HT1080 (cell line): ENCODE measurements around the gene FAM43A.

DNA sequence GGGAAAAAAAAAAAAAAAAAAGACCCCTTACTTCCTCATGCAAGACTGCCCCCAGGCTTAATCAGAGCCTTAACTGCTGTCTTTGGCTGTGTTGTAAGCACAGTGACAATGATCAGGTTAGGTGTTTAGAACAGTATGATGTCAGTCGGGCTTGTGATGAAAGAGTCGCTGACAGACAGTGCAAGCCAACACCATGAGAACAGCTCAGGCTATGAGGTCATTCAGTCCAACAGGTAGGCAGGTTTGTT, 23.6 kb upstream of the HES1 start:
RAMPAGE:
- cytosol, long total RNA, result no peak
- long total RNA, result no peak
- nucleus, long total RNA, result no peak

RAMPAGE:
- cytosol, long total RNA, result no peak
- long total RNA, result no peak
- nucleus, long total RNA, result no peak
Measured at GRCh38 chr3:194124071-194124460, 11.9 kb upstream of the HES1 start.

DNA sequence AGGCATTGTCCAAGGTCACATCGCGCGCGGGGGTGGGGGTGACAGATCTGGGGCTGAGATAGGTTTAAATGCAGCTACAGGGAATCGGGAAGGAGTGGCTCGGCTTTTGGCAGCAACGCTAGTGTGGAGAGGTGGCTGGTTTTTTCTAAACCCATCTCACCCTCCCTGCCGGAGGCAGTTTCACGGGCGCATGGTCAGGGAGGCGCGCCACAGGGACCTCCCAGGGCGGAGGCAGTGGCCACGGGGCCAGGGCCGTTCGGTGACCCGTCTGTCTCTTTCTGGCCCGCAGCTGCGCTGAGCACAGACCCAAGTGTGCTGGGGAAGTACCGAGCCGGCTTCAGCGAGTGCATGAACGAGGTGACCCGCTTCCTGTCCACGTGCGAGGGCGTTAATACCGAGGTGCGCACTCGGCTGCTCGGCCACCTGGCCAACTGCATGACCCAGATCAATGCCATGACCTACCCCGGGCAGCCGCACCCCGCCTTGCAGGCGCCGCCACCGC, 1.5 kb downstream of the HES1 start:
RAMPAGE:
- cytosol, long total RNA, result no peak
- long total RNA, result no peak
- nucleus, long total RNA, result no peak

DNA sequence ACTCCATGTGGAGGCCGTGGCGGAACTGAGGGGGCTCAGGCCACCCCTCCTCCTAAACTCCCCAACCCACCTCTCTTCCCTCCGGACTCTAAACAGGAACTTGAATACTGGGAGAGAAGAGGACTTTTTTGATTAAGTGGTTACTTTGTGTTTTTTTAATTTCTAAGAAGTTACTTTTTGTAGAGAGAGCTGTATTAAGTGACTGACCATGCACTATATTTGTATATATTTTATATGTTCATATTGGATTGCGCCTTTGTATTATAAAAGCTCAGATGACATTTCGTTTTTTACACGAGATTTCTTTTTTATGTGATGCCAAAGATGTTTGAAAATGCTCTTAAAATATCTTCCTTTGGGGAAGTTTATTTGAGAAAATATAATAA, 2.2 kb downstream of the HES1 start:
RAMPAGE:
- cytosol, long total RNA, result no peak
- long total RNA, result no peak
- nucleus, long total RNA, result no peak

RAMPAGE:
- cytosol, long total RNA, result no peak
- long total RNA, result no peak
- nucleus, long total RNA, result no peak
Measured at GRCh38 chr3:194249029-194249523, 102.1 kb downstream of the CPN2 start.

DNA sequence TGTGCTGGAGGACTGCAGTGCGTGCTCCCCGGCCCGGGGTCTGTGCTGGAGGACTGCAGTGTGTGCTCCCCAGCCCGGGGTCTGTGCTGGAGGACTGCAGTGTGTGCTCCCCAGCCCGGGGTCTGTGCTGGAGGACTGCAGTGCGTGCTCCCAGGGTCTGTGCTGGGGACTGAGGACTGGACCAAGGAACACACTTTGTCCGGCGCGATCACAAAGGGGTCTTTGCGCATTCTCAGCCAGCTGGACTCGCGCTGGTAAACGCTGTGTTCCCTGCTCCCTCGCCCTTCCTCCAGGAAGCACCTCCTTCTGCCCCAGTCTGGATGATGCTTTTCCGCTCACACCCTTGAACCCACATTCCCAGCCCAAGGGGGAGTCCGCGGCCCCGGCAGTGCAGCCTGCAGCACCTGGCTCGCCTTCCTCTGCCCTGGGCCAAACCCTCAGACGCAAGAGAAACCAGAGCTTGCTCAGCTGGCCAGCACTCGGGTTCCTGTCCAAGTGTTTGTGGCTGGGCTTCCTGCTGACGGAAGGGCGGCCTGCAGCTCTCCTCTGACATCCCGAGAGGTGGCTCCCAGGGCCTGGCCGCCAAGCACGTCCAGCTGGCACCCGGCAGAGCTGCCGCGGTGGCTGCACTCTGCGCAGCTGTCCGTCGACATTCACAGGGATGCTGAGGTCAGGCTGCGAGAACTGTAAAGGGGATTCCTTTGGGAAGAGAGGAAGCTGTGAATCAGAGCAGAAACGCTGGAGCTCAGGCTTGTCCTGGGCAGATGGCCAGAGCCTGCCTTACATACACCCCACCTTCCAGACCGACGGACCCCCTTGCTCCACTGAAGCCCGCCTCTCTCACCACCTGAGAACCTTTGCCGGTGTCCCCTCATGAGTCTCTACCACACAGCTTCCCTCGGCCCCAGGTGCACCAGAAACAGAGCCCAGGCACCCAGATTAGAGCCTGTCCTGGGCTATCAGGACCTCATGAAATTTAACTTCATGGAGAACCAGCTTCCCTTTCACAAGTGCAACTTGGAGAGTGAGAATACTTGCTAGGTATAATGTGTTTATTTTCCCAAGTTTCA, 85.7 kb downstream of the CPN2 start:
RAMPAGE:
- cytosol, long total RNA, result no peak
- long total RNA, result no peak
- nucleus, long total RNA, result no peak

RAMPAGE:
- cytosol, long total RNA, result no peak
- long total RNA, result no peak
- nucleus, long total RNA, result no peak
Measured at GRCh38 chr3:194296368-194296861, 54.7 kb downstream of the CPN2 start.

DNA sequence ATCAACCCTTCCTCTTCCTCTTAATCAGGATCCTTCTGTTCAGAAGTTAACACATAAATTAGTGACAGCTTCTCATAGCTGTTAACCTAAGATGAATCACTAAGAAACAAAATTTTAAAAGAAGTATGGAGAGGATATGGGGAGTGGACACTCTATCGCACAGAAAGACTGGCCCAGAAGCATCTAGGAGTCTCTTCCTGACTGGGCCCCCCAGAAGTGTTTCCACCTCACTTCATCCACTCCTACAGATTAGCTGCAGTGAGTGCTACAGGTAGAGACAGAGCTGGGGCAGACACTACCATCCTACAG, 9.3 kb downstream of the ATP13A3 start:
RAMPAGE:
- cytosol, long total RNA, result no peak
- long total RNA, result no peak
- nucleus, long total RNA, result no peak

GRCh38 chr3:194512712-194513305, 26.0 kb upstream of the ATP13A3 start:
RAMPAGE:
- cytosol, long total RNA, result no peak
- long total RNA, result no peak
- nucleus, long total RNA, result no peak

DNA sequence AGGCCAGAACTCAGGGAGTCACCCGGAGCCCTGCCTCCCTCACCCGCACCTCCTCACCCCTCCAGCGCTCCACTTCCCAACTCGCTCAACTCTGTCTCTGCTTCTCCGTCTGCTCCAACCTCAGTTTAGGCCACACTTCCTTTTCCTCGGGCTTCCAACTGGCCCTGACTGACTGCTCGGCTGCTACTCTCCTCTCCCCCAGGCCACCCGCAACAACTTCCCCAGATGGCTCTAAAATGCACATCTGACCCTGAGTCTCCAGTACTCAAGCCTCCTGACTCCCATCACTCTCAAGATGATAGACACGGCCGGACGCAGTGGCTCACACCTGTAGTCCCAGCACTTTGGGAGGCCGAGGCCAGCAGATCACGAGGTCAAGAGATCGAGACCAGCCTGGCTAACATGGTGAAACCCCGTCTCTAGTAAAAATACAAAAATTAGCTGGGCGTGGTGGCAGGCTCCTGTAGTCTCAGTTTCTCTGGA, 23.5 kb downstream of the TMEM44 start:
RAMPAGE:
- cytosol, long total RNA, result no peak
- long total RNA, result no peak
- nucleus, long total RNA, result no peak

GRCh38 chr3:194632561-194633251, 513 bp downstream of the TMEM44 start:
RAMPAGE:
- cytosol, long total RNA, result no peak
- long total RNA, result no peak
- nucleus, long total RNA, result no peak

RAMPAGE:
- cytosol, long total RNA, result no peak
- long total RNA, result no peak
- nucleus, long total RNA, result no peak
Measured at GRCh38 chr3:194648774-194649167, 15.6 kb upstream of the TMEM44 start.

GRCh38 chr3:194660889-194661194, 11.1 kb downstream of the LSG1 start:
RAMPAGE:
- cytosol, long total RNA, result no peak
- long total RNA, result no peak
- nucleus, long total RNA, result no peak

DNA sequence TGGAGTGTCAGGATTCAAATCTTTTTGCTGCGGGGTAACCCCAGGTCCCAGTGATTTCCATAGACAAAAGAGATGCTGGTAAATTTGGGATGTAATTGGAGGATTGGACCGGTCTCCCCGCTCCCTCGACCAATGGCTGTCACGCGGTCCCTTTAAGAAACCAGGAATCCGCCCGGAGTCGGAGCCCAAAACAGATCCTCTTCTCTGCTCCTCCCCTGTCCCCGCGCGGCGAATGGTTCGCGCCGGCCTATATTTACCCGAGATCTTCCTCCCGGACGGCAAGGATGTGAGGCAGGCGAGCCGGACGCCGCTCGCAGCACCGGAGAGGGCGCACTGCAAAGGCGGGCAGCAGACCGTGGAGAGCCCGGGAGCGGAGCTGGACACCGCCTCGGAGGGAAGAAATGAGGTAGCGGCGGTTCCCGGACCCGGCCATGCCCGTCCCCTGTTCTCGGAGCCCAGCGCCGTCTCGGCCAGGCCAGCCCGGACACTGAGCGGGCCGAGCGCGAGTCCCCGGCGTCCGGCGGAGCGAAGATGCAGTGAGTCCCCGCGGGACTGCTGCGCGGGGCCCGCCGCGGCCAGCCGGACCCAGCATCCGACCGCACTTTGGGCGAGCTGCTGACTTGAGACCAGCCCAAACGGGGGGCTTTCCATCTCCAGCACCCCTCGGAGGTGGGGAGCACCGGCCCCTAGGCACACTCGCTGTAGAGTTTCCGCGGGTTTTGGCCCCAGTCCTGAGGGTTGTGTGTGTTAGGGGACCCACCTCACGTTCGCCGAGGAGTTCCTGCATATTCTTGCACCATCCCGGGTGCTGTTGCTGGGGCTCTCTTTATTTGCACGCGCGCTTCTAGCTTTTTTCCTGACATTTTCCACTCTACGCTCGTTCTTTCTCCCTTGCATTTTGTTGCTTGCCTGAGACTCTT, at the start of gene FAM43A:
Gene FAM43A (plus strand): TSS at position 281 of the 920 bp plus-strand sequence.
RAMPAGE:
- cytosol, long total RNA, result no peak
- long total RNA, result no peak
- nucleus, long total RNA, result no peak

DNA sequence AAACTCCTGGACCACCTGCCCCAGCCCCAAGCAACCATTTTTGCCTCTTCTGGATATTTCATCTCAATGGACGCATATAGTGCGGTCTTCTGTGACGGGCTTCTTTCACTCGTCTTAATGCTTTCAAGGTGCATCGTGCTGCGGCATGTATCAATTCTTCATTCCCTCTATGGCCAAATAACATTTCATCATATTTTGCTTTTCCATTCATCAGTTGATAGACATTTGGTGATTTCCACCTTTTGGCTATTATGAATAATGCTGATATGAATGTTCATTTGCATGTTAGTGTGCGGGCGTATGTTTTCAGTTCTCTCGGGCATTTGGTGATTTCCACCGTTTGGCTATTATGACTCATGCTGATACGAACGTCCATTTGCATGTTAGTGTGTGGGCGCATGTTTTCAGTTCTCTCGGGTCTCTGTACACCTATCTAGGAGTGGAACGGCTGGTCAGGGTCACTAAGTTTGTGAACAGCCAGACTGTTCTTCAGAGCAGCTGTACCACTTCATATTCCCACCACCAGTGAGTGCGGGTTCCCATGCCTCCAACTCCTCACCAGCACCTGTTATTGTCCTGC, 141.5 kb downstream of the XXYLT1 start:
RAMPAGE:
- cytosol, long total RNA, result no peak
- long total RNA, result no peak
- nucleus, long total RNA, result no peak

GRCh38 chr3:195204368-195204732, 66.6 kb downstream of the XXYLT1 start:
RAMPAGE:
- cytosol, long total RNA, result no peak
- long total RNA, result no peak
- nucleus, long total RNA, result no peak

GRCh38 chr3:195393892-195394464, 48.8 kb downstream of the ACAP2 start:
RAMPAGE:
- cytosol, long total RNA, result no peak
- long total RNA, result no peak
- nucleus, long total RNA, result no peak

RAMPAGE:
- cytosol, long total RNA, result no peak
- long total RNA, result no peak
- nucleus, long total RNA, result no peak
Measured at GRCh38 chr3:195549846-195550746, 7.0 kb upstream of the PPP1R2 start.

RAMPAGE:
- cytosol, long total RNA, result no peak
- long total RNA, result no peak
- nucleus, long total RNA, result no peak
Measured at GRCh38 chr3:195644708-195645743, 61.3 kb upstream of the APOD start.

DNA sequence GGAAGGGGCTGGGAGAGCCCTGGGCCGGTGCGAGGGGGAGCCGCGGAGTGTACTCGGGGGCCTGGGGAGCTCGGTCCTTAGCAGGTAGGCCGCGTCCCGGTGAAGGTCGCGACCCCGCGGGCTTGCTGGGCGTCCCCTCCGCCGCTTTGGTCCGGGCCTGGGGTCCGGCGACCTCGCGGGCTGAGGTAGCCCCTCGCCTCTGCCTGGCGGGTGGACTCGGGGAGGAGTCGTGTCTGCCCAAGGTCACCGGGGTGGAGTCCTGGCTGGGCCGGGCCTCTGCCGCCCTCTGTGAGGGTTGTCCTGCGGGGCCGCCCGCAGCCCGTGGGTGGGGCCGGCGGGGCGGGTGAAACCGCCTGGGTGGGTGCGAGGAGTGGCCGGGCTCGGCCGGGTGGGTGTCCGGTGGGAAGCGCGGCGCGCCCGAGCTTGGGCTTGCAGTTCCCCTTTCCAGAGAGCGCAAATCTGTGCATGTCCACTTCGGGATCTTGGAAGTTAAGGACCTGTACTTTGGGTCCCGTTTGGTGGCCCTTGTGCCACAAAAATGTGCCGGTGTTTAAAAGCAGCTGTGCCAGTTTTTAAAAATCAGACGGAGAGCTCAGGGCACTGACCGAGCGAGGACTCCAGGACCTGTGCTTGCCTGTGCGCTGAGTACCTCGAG, 62.4 kb upstream of the MUC20 start:
RAMPAGE:
- cytosol, long total RNA, result no peak
- long total RNA, result no peak
- nucleus, long total RNA, result no peak